Left lobe of liver (tissue), 1 donor: ENCODE data around the gene GOLPH3.

GRCh38 chr5:23886426-23886713, 379.0 kb downstream of the PRDM9 start:
- PRO-cap: unidirectional peak, minus-strand start at chr5:23886567

DNA sequence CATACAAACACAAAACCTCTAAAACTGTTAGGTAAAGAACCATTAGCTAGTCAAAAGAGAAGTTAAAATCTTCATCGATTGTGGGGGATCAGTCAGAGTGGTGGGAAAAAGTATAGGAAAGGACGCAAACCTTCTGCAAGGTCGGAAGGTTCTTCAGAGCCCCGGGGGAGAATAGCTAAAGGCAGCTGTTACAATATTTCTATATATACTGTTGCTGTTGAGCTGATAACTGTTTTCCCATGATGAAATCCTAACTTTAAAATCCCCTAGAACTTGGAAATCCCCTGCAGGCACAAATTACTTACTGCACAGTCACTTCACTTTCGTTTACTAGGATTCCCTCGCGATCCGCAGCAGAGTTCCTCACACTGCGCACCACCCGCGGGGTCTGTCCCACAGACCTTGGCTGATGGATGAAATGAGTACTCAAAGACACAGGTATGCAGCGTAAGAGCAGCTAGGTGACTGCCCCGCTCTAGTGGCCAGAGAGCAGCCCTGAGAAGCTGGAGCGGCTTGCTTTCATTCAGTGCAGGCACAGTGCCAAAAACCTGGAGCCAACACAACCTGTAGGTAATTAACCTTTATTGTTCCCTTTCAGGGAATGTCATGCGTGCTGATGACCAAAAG, 191.4 kb downstream of the CDH9 start:
- PRO-cap: no peak

- PRO-cap: no peak
These were observed 435.0 kb upstream of the CDH9 start for GRCh38 chr5:27473284-27473854.

DNA sequence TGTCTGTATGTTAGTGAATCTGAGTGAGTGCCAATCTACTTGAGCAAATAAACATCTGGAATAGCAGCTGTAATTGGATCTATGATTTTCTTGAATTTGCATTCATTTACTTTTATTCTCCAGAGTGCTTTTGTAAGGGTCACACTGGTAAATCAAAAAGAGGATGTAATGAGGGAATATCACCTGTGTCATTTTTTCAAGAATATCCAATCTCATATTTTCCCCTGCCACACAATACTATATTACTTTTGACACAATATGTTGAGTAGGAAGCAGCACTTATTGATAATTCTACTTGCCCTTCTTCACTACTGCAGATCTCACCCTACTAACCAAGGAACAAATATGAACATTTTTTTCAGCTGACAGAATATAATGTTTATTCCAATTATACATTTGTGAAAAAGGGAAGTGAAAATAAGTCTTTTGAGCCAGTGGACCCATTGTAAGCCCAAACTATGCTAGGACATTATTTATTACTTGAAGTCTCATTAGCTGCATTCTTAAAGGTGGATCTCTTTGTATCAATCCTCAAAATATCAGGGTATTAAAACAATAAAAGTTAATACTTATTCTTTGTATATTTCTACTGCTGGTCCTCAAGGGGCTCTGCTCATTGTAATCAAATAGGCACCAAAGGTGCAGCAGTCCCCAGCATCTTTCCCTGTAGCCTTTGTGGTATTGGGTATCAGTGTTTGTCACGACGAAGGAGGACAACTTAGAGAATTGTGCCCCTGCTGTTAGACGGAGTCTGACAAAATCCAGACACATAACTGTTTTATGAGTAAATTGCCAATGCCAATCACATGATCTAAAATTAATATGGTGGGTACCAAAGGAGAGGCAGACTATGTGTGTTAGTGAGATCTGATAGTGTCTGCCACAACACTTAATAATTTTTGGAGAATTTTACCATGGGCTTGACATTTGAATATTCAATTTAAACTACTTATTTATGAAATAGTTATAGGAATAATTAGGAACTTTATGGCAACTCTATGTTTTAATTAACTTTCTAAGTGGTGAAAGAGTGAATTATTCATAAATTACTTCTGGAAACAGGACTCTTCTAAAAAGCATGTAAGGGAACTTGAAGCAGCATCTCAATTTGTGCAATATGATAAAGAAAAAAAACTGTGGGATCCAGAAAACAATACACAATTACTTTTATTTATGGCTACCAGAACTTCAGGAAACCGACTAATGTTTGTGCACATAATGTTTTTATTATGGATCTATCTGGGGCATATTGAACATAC, 453.6 kb upstream of the CDH9 start:
- PRO-cap: no peak

GRCh38 chr5:31556306-31556818, 24.3 kb downstream of the C5orf22 start:
- PRO-cap: no peak

DNA sequence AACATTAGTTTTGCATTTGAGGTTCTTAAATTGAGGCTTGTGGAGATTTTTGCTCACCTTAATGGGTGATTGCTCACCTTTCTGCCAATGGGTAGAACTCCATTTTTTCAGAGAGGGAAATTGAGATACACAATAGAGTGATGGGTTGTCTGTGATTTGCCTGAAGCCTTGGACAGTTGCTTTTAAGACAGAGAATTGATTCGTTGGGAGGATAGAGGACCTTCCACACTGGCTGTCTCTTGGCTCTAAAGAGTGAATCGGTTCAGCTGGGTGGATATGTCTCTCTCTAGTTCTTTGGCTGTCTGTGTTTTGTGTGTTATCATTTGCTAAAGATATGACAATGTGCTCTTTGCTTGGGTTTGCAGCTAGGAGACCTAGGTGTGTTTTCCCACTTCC, 13.0 kb upstream of the PDZD2 start:
- PRO-cap: no peak

GRCh38 chr5:32027258-32028520, 146.4 kb downstream of the GOLPH3 start:
- PRO-cap: no peak

GRCh38 chr5:32158343-32159640, 15.3 kb downstream of the GOLPH3 start:
- PRO-cap: no peak

DNA sequence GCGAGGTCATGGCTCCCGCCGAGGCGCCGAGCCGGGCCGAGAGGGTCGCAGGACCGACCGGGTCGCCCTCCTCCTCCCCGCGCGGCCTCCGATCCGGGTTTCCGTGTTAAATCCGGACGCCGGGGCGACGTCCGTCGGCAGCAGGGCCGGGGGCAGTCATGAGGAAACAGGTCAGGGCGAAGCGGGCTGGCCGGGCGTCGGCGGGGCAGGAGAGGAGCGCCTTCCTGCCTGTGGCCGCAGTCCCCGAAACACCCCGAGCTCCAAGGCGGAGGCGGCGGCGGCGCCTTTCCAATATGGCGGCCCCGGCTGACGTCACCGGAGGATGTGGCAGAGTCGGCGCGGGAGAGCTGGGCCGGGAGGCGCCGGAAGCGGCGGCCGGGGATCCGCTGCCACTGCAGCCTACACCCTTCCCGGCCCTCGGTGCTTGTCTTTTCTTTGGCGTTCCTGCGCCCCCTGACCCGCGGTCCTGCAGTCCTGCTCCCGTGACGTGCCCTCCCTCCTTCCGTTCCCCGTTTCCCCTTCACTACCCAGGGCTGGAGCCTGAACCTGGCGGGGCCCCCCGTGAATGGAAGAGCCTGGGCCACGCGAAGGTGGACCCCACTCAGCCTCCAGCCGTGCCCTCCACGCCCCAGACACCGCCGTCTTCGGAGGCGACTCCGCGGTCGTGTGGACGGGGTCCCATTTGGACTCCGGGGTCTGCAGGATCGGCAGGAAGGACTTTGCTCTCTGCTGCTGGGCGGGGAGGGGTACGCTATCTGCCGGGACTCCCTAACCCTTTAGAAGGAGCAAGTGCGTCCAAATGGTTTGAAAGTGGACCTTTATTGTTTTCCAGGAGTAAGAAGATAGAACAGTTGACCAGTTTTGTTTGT, at the start of gene GOLPH3:
Gene GOLPH3 (minus strand): TSS at position 295 of the 869 bp plus-strand sequence.
- PRO-cap: bidirectional peak, plus-strand start at position 365 of the sequence, minus-strand start at position 261 of the sequence

DNA sequence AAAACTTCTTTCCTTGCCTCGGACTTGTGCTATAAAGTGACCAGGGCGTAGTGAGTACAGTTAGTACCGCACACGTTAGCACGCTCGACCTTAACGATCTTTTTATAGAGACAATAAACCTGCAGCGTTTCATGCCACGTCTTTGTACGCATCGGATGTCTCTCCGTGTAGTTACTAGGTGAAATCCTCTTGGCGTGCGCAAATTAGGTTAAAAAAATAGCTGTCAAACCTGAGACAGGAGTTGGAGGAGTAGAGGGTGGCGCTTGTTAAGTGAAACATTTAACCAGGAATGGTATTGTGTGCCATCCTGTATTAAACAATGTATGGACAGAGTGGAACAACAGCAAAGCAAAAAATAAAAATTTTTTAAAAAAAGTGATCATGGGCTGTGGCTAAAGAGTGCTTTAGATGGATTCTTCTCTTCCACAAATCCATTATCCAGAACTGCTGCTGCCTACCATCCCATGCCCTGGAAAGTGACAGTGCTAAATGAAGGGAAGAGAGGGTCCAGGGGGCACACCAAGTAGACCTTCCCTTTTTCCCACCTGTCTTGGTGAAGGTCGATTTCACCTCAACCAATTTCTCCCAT, 869 bp upstream of the GOLPH3 start:
- PRO-cap: bidirectional peak, plus-strand start at position 324 of the sequence, minus-strand start at position 176 of the sequence

DNA sequence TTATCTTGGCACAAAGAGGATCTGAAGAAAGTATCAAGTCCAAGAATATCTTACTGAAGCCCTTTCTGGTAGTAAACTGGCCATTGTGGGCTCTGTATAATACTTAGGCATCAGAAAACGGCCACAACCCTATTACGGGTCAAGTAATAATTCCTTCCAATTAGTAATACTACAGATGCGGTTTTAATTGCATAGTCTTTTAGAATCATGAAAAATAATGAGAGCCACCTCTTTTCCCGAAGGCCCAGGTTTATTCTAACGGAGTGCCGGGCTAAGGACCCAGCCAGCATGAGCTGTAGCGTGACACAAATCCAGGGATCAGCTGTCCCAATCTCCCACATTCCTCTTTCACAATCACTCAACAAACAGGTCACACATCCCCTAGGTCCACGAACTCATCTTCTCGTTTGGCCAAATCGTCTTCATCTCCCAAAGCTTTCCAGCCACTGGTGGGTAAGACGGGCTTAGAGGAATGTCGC, 55.3 kb upstream of the GOLPH3 start:
- PRO-cap: bidirectional peak, plus-strand start at position 373 of the sequence, minus-strand start at position 307 of the sequence

DNA sequence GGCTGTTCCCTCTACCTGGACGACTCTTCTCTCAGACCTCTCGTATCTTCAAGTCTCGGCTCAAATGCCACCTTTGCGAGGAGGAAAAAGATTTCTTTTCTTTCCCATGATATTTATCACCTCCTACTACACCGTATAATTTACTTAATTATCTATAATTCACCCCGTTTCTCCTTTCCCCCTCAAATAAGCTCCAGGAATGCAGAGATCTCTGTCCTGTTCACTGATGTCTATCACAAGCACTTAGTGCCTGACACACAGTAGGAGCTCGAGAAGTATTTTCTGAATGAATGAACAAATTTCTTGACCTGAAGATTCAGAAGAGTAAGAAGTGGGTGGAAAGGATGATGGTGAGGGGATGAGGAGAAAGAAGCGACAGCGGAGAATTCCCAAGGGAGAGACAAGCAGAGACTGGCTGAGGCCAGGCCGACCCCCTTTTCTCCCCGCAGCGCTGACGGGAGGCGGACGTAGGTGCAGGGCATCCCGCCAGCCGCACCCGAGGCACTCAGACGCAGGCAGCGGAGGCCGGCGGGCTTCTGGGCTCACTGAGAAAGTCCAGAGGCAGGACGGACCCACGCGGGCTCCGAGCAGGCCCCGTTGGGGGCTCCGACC, 827 bp downstream of the MTMR12 start:
- PRO-cap: bidirectional peak, plus-strand start at position 548 of the sequence, minus-strand start at position 377 of the sequence

- PRO-cap: no peak
These were observed 56.1 kb downstream of the ZFR start for GRCh38 chr5:32388452-32388776.

DNA sequence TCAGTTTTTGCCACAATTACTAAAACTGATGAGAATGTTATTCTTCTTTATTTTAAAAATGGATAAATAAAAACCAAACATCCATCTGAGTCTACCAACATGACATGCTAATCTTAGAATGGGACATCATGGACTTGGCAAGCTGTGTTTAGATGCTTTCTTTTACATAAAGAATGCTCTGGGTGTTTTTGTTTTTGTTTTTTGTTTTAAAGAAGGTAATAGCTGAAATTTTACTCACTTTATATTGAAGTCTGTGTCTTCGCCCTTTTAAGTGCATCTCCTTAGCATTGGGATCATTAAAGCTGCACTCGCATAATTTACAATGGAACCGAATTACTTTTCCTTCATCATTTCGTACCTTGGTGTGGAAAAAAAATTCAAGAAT, 47.6 kb downstream of the ZFR start:
- PRO-cap: no peak

DNA sequence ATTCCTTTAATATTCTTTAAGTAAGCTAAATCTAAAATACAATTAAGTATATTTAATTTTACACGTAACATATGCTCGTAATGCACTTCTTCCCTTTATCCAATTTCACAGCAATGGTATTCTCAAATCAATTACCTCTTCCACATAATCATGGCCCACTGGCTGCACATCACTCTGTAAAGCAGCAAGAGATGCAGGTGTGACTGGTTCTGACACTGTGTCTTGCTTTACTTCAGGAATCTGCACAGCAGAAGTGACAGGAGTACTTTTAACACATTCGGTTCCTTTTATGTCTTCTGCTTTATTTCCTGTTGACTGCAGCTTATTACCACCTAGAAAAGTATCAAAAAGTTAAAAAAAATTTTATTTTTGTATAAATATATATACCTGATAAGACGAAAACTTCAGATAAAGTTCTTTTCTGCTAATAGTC, 44.7 kb downstream of the ZFR start:
- PRO-cap: no peak

DNA sequence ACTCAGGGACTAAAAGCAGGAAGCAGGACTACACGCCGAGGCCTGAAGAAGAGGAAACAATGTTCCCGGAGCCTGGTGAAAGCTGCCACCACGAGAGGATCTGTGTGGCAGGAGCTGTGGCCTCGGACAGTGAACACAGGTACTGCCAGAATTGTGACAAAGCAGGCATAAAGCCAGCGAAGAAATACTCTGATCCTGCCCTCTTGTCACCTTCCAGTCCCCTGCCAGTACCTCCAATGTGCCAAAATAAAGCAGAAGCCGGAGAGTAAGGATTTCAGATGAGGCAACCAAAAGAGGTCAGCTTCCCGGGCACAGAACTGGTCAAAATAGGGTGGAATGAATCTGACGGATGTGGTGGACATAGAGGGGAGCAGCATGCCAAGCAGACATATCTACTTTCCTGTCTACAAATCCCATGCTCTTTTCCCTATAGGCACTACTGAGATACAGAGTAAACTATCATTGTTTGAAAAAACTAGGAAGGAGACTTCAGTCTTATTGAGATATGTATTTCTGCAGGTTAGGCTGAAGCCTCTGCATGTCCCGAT, 211.5 kb upstream of the TARS1 start:
- PRO-cap: bidirectional peak, plus-strand start at position 357 of the sequence, minus-strand start at position 135 of the sequence

GRCh38 chr5:33686145-33686860, 205.5 kb downstream of the ADAMTS12 start:
- PRO-cap: no peak

DNA sequence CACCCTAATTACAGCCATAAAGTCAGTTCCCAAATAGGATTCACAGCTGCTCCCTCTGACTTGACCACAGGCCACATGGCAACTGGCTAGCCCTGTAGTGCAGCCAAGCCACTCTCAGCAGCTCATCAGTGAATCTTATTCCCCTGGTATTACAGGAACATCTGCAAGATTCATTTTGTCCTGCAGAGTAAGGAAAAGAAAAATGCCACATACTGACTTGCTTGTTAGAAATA, 244.7 kb upstream of the RAI14 start:
- PRO-cap: no peak

DNA sequence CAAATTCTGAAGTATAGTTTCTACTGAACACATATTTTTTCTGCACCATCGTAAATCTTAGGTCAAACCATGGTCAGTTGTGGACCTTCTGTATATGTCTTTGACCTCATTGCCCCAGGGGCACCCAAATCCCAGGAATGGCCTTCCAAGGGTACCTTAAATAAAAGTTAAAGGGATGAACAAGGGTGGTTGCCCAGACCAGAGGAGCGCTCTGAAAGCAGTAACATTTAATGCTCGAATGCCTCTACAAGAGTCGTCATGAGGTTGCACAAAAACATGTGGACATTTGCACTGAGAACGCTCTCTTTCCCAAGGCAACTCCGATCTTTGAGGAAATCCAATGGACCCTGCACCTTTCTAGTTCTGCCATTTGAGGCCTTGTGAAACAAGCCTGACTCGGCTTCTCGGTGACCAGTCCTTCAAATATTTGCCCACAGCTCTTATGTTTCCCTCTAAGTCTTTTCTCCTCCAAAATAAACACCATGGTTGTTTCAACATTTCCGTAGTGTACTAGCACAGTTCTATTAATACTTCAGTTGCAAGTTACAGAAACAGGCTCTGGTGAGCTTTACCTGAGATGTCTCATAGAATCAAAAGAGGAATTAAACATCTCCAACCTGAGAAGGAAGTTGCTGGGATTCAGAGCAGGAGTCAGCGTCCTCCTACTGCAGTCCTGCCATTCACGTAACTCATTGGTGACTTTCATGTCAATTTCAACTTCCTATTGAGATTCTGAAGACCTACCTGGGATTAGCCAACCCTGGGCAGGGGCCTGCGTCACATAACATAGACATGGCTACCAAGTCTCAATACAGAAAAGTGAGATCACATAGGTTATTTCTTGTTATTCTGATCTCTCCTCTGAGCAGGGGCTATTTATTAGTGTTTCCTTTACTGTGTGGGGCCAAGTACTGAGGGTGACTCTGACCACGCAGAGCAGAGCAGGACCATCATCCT, 168.8 kb upstream of the RAI14 start:
- PRO-cap: unidirectional peak, minus-strand start at position 213 of the sequence

GRCh38 chr5:34490232-34490982, 165.7 kb upstream of the RAI14 start:
- PRO-cap: no peak